Colon Carcinoma Metastatic in the Lung (tissue), 2 donors: Measurements from ENCODE around the genes NEXMIF and POU3F4.

GRCh38 chrX:74534967-74535633 is 79.3 kb downstream of the RLIM start:
- PRO-cap, 2 experiments = no peak in any of the 2 experiments

- PRO-cap, 2 experiments = no peak in any of the 2 experiments
These were observed 44.4 kb upstream of the RLIM start for GRCh38 chrX:74658809-74659308.

DNA sequence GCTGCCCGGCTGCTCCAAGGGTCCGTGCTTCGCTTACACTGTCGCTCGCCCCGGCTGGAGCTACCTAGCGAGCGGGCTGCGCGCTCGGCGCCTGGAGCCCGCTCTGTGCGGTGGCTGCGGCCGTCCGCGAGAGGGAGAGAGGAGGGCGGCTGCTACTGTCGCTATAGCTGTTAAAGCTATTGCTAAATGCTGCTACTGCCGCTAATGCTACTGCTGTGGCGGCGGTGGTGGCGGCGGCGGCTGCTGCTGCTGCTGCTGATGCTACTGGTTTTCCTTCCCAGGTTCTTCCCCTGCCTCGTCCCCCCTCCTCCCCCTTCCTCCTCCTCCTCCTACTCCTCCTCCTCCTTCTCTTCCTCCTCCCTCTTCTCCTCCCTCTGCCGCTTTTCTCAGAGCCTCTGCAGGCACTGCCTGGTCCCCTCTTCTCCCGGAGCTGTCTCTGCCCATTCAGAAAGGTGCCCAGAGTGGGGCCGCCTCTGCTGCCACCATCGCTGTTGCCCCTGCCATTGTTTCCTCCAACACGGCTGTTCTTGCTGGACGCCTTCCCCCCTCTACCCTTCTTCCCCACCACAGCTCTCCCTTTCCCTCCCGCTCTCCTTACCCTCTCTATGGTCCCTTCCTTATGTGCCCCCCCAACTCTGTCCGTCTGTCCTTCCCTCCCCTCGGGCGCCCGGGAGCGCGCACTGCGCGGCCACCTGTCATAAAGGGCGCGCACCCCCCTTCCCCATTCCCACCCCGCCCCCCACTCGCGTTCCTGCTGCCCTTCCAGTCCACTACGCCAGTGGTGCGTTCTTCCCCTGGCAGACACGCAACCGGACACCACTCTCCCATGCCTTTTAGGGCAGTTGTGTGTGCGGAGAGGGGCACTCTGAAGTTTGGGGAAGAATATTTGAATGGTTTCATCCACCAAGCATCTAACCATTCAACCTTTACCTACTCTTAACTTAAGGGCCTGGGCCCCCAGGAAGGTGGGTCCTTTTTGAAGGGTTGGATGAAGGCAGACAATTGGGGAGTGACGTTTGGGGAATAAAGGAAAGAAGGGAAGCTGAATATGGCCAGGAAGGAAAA is at the start of gene NEXMIF:
NEXMIF (minus strand) TSS at position 272 of the 1,065 bp plus-strand sequence.
- PRO-cap, 2 experiments = no peak in any of the 2 experiments

- PRO-cap, 2 experiments = no peak in any of the 2 experiments
These were observed 2.5 kb upstream of the MAGEE2 start for GRCh38 chrX:75787643-75787923.

GRCh38 chrX:76329686-76330122 is 97.8 kb upstream of the MAGEE1 start:
- PRO-cap, 2 experiments = no peak in any of the 2 experiments

GRCh38 chrX:77494143-77494542 is 47.0 kb downstream of the FGF16 start:
- PRO-cap, 2 experiments = no peak in any of the 2 experiments

DNA sequence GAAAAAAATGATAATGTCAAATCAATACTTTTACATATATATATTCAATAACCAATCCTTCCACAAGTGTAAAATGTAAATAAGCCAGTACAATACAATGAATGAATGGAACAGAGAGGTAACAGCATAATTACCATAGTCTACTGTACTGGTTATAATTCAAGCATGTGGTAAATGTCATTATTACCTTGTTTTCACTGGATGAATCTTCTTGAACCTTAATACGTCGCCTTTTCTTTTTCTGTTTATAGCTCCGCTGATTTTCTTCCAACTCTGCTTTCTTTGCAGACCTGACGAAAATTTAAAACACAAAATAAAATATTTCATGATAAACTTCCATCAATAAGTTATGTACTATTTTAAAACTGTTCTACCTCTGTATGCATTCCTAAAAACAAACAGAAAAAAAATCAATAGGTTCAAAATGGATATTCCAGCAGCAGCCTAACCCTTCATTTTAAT is 132.1 kb downstream of the ATRX start:
- PRO-cap, 2 experiments = no peak in any of the 2 experiments

- PRO-cap, 2 experiments = peak in 2 of 2 experiments; most common minus-strand start chrX:78103961 (in 1)
These were observed 400 bp upstream of the PGK1 start for GRCh38 chrX:78103589-78104106.

GRCh38 chrX:78127626-78128367 is 11.7 kb downstream of the TAF9B start:
- PRO-cap, 2 experiments = no peak in any of the 2 experiments

GRCh38 chrX:78943697-78944124 is 1.5 kb upstream of the P2RY10 start:
- PRO-cap, 2 experiments = no peak in any of the 2 experiments

DNA sequence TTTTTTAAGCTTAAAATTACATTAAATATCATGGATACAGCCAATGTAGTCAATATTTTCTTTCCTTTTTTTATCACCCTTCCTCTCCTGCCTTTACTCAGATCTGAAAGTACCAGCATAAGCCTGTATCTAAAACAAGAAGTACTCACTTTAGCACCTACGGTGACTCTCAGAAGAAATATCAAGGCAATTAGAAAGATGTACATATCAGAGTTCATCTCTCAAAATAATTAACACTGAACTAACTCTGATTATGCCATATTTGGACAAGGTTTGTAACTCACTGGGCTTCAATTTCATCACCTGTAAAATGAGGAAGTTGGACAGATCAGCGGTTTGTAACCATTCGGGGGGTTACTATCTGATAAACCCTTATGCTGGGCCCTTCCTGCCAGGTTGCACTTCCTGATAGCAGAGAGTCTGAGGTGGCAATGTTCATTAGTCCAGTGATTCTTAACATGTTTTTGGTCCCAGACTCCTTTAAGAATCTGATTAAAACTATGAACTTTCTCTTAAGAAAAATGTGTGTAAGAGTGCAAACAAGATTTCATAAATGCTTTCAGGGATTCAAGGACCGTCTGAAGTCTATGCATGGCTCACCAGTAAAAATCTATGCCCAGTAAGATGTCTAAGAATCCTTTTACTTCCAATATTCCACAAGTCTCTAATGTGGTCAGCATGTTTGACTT is 5.6 kb upstream of the GPR174 start:
- PRO-cap, 2 experiments = no peak in any of the 2 experiments

- PRO-cap, 2 experiments = no peak in any of the 2 experiments
These were observed 5.9 kb downstream of the ITM2A start for GRCh38 chrX:79361239-79361558.

DNA sequence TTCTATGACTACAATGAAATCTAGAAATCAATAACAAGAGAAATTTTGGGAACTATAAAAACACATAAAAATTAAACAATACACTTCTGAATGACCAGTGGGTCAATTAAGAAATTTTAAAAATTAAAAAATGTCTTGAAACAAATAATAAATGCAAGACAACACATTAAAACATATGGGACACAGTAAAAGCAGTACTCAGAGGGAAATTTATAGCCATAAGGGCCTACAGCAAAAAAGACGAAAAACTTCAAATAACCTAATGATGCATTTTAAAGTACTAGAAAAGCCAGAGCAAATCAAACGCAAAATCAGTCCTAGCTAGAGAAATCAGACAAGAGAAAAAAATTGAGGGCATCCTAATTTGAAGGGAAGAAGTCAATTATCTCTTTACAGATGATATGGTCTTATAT is 61.8 kb upstream of the TBX22 start:
- PRO-cap, 2 experiments = no peak in any of the 2 experiments

GRCh38 chrX:80676455-80677464 is 132.9 kb downstream of the BRWD3 start:
- PRO-cap, 2 experiments = no peak in any of the 2 experiments

GRCh38 chrX:80692855-80693130 is 116.9 kb downstream of the BRWD3 start:
- PRO-cap, 2 experiments = no peak in any of the 2 experiments

DNA sequence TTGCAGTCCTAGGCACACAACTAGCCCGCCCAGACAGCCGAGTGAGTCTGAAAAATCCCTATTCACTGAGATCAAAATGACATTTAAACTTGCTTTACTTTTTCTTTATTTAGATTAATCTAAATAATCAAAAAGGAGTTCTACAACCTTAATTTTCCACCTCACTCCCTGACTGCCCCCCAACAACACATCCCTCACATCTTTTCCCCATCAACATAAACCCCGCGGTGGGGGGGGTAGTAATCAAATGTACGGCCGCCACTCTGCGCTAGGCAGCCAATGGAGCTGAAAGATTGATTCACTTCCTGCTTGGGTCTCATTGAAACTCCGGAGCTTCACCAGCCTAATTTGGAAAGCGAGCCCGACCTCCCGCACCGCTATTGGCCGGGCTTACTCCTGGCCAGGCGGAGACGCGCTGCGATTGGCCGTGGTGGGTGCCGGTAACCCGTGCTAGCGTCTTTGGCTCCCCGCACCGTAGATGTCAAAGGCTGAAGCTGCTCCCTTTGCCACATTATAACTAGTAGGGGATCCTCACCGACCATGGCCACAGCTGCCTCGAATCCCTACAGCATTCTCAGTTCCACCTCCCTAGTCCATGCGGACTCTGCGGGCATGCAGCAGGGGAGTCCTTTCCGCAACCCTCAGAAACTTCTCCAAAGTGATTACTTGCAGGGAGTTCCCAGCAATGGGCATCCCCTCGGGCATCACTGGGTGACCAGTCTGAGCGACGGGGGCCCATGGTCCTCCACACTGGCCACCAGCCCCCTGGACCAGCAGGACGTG is at the start of gene POU3F4:
POU3F4 (plus strand) TSS at position 506 of the 783 bp plus-strand sequence.
- PRO-cap, 2 experiments = no peak in any of the 2 experiments

DNA sequence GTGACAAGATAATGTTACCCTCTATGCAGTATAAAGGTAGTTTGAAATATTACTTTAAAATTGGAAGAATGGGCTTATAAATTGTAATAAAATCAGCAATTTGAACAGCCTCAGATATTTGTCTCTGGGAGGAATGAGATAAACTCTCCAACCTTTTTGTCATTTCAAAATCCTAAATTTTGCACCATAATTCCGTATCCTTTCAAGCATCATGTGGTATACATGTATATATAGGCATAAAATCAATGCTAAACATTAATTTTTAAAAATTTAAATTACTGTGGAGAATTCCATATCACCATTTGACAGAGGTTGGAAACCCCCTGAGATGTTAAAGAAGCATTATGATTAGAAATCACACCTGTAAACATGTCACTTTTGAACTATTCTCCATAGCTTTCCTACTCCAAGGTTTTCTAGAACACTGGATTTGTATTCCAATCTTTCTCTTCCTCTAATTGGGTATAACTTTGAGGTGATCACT is 88.6 kb downstream of the SATL1 start:
- PRO-cap, 2 experiments = no peak in any of the 2 experiments

DNA sequence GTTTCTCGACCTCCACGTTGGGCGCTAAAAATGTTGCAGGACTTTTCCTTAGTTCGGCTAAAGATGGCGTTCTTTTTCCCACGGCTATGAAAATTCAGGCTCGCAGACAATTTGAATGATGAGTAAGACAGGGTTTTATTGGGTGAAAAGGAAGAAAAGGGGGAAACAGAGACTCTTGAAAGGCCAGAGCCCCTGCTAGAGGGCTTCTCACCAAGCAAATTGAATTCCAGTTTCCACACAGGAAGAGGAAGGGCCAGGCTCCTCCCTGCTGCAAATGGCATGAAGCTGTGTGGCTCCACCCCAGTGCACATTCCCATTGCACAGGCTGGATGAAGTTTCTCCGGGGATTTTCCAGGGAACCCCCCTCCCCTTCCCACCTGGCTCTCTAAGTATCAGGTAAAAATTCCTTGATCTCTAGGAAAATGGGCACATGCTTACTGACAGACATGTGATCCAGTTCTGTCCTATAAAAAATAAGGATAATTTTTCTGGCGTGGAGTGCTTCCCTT is 210.9 kb downstream of the KLHL4 start:
- PRO-cap, 2 experiments = no peak in any of the 2 experiments

DNA sequence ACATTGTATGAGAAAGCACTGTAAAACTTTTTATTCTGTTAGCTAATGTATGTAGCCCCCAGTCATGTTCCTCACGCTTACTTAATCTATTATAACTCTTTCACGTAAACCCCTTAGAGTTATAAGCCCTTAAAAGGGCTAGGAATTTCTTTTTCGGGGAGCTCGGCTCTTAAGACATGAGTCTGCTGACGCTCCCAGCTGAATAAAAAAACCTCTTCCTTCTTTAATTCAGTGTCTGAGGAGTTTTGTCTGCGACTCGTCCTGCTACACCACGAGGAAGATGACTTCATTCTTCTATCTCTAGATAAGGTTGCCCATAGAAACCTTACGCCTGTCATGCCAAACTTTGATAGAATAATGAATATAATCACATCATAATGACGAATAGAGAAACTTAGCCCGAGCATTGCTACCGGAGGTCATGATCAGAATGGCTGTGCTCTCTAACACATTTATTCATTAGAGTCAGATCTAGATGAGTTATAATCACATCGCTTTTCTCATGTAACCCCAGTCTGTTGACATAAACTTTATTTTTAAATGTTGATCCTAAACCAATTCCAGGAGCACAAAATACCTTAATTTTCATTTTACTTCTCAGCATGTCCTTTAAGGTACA is 235.0 kb downstream of the NAP1L3 start:
- PRO-cap, 2 experiments = no peak in any of the 2 experiments

DNA sequence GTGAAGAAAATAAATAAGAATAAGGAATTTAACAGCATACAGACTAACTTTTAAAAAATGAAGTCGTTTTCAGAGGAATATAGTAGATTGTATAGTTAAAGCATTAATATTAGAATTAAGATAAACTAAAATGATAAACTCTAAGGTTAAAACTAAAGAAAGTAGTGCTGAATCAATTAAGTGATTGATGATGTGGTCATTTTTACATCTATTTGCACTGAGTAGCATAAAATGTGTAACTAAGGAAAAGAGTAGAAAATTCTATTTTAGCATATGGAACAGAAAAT is 531.0 kb downstream of the FAM133A start:
- PRO-cap, 2 experiments = no peak in any of the 2 experiments